Gallbladder (tissue), 1 donor: ENCODE data around the gene TENT4B.

GRCh38 chr16:48245167-48245435, 1.0 kb downstream of the LONP2 start:
- PRO-cap, result no peak

DNA sequence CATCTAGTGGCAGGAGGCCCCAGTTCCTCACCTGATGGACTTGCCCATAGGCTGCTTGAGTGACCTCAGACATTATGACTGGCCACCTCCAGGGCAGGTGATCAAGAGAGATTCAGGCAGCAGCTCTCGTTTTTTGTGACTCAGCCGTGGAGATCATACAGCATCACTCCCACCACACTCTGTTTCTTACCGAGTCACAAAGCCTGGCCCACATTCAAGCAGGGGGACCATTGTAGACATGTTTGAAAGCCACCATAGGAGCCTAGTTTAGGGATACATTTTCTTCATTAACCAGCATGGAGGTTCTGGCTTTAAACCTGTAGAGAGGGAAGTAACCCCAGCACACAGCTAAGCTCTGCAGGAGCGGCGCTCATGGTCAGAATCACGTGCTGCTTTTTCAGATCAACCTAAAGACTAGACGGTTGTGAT, 34.4 kb downstream of the SIAH1 start:
- PRO-cap, result no peak

- PRO-cap, result no peak
Observed at GRCh38 chr16:48351996-48352607, 33.1 kb downstream of the SIAH1 start.

- PRO-cap, result unidirectional peak, plus-strand start at chr16:48444836
Observed at GRCh38 chr16:48444581-48444934, 59.3 kb upstream of the SIAH1 start.

GRCh38 chr16:48542092-48542413, 67.9 kb downstream of the N4BP1 start:
- PRO-cap, result no peak

DNA sequence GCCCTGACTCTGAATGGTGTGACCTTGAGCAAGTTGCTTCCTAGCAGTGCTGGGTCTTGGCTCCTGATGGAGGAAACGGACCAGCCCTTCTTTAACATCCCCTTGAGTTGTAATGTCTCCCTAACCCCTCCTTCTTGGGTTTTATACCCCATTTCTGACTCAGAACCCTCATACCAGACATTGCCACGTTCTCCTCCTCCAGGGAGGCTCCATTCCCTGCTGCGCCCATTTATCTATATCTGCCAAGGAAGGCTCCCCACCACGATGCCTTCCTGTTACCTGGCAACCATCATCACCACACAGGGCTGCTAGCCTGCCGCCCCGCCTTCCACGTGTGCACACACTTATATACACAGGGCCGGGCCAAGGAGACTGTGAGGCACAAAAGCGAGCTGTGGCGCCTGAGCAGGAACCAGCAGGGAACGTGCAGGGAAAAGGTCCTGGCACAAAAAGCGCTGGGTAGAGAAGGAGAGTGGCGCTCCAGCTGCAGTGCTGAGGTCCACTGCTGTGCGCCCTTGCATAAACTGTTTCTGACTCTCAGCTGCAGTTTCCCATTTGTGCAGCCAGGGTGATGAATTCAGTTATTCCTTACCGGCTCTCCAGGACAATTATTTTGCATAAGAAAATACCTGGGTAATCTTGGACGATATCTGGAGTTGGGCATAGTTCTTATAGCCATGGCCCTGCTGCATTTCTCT, 261.8 kb downstream of the CBLN1 start:
- PRO-cap, result no peak

DNA sequence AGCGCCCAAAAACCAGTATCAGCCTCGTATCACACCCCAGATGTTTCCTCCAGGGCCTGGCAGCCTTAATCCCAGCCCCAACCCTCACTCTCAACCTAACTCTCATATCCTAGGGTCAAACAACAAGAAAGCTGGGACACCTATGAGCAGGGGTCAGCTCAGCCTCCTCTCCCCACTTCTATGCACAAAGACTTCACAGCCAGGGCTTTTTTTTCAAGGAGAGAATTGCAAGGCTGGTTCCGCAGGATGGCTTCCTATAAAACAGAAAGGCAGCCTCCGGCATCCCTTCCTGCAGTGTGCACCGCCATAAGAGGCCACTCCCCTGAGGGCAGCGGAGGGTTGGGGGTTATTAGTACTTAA, 13.9 kb upstream of the C16orf78 start:
- PRO-cap, result no peak

- PRO-cap, result no peak
Observed at GRCh38 chr16:49491520-49492205, 118.1 kb downstream of the C16orf78 start.

DNA sequence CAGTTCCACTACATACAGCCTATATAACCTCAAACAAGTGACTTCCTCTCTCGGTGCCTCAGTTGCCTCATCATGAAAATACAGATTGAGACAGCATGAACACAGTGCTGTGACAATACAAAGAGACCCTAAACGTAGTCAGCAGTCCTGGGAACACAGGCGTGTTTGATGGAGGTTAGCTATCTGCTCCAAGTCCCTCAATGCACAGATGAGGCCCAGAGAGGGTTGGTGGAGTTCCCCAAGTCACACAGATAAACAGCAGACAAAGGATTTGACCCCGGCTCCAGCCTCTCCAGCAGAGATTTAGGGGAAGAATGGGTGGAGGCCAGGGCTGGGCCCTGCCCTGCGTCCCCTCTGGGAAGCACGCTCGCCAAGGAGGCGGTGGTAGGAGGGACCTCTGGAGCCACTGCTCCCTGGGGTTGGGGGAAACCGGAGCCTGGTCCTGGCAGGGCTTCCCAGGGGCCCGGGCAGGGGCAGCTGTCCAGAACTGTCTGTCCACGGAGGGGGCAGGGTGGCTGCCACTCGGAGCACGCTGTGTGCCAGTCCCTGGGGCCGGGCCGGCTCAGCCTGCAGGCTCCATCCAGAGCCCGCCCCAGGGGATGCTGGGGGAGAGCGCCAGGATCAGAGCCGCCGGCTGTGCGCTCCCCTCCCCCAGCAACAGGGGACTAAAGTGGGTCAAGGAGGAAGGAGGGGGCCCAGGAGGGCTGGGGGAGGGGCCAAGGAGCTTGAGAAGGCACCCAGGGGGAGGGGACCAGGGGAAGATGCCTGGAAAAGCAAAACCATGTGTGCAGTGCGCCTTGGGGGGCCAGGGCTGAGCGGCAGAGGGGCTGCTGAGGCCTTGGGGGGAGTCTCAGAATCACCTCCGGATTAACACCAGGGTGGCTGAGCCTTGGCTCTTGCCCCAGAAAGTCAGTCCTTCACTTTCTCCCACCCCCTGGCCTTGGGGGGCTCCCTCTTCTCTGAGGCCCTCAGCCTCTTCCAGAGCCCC, 21.4 kb downstream of the ZNF423 start:
- PRO-cap, result no peak

- PRO-cap, result no peak
Observed at GRCh38 chr16:49838309-49839652, 17.1 kb downstream of the ZNF423 start.

DNA sequence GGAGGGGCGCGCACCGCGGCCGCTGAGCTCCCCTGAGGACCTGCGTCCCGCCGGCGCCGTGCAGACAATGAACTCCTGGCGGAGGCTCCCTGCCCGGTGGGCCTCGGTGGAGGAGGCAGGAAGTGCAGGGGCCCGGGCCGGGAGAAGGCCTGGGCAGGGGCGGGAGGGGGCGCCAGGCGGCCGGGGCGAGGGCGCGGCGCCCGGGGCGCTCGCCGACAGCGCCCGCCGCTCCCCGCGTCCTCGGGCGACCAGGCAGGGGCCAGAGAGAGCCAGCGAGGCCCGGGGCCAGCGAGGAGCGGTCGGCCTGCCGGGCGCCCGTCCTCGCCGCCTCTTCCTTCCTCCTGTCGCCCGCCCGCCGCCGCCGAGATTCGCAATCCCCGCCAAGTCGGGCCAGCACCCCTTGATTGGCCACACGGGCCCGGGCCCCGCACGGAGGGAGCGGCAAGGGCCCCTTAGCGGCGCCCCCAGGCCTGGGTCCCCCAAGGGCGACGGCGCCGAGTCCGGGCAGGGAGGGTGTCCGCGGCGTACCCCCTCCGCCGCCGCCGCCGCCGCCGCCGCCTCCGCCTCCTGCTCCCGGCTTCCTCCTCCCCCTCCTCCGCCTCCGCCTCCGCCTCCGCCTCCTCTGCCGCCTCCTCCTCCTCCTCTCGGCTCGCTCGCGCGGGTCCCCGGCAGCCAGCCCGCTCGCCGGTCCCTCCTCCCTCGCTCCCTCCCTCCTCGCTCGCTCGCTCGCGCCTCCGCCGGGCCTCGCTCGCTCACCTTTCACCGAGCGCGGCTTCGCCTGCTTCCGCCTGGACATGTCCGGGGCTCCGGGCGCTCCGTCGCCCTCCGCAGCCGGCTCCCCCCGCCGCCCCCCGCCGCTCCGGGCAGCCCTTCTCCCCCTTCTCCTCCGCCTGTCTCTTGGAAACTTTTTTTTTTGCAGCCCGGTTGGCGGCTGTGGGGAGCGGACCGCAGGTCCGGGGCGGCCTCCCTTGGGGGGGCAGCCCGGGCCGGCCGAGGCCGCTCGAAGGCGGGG, 627 bp downstream of the ZNF423 start:
- PRO-cap, result bidirectional peak, plus-strand start at position 175 of the sequence, minus-strand start at position 69 of the sequence; bidirectional peak, plus-strand start at position 762 of the sequence, minus-strand start at position 556 of the sequence

GRCh38 chr16:50152280-50153323, at the start of gene TENT4B:
Gene TENT4B (plus strand): TSS chr16:50153306.
- PRO-cap, result bidirectional peak, plus-strand start at chr16:50153220, minus-strand start at chr16:50153147

DNA sequence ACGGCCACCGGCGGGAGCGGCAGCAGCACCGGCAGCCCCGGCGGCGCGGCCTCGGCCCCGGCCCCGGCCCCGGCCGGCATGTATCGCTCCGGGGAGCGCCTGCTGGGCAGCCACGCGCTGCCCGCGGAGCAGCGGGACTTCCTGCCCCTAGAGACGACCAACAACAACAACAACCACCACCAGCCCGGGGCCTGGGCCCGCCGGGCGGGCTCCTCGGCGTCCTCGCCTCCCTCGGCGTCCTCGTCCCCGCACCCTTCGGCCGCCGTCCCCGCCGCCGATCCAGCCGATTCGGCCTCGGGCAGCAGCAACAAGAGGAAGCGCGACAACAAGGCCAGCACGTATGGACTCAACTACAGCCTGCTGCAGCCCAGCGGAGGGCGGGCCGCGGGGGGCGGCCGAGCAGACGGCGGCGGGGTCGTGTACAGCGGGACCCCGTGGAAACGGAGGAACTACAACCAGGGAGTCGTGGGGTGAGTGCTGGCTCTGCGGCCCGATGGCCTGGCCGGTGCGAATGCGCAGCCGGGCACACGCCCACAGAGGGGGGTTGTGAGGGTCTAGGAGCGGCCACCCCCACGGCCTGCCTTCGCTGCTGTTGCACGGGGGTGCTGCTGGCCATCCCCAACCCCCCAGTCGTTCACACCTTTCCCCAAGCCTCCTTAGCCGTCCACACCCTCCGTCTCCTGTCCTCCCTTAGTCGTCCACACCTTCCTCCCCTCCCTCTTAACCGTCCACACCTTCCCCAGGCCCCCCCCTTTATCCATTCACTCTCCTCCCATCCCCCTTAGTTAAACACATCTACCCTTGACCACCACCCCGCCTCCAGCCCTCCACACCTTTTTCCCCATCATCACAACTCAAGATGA, 915 bp downstream of the TENT4B start:
- PRO-cap, result unidirectional peak, minus-strand start at position 140 of the sequence

- PRO-cap, result no peak
Observed at GRCh38 chr16:50223181-50224036, 42.9 kb upstream of the ADCY7 start.

GRCh38 chr16:50235304-50236156, 30.8 kb upstream of the ADCY7 start:
- PRO-cap, result no peak

- PRO-cap, result no peak
Observed at GRCh38 chr16:50678444-50678937, 2.6 kb downstream of the SNX20 start.

DNA sequence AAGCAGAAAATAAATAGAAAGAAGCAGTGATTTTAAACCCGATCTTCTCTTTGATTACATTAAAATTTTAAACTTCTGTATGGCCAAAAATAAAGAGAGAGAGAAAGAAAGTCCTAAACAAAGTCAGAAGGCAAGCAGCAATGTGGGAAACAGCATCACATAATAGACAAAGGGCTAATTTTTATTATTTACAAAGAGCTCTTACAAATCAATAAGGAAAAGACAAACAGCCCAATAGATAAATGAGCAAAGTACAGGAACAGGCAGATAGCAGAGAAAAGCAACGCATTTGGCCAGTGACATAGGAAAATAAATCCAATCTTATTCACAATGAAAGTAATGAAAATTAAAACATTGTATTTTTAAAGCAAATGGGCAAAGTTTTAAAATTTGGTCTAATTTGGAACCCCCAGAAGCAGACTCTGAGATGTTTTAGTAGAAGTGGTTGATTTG, 93.1 kb downstream of the SALL1 start:
- PRO-cap, result no peak

- PRO-cap, result no peak
Observed at GRCh38 chr16:51135017-51135572, 16.0 kb downstream of the SALL1 start.

DNA sequence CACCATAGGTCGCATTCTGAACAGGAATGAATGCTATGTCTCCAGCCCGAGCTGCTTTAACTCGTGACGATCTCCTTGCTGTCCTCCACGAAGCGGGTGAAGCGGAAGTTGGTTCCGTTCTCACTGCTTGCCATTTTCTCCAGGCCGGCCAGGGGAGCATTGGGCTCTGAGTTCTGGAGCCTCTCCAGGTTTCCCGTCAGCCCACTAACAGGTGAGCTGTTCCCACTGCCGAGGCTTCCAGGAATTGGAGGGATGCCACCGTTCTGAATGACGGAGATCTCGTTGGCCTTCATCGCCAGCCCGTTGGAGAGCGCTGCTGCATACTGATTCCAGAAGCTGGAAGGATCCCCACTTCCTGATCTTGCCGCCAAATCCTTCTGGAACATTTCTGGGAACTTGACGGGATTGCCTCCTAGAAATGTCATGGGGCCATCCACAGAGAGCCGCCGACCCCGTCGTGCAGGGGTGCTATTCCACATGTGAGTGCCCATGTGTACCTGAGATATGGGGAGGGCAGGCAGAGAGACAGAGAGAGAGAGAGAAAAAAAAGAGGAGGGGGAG, 13.9 kb downstream of the SALL1 start:
- PRO-cap, result no peak

DNA sequence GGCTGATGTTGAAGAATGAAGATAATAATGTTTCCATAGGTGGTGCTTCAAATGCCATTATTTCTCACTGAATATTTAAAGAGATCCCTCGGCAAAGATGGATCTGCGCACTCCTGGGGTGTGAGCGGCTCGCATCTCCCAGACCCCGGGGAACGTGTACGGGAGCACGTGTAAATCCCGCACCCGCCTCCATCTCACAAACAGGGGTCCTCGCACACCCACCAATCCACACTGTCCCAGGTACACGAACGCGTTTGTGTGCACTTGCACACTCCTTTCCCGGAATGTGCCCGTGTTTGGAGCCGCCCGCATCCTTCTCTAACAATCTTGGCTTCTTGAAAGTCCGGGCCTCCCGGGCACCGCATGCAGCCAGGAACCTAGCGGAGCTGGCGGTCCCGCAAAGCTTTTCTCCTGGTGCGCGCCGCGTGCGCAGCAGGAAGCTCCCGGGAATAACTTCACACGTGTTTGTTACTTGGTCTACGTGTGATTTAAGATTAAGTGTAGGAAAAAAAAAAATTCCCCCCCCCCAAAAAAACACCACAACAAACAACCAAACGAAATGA, 2.5 kb upstream of the SALL1 start:
- PRO-cap, result no peak